Metastatic Breast Carcinoma in the Brain (tissue), 10 donors: ENCODE results near the genes VSIG4 and NALF2.

- PRO-cap, 10 experiments: no peak in any of the 10 experiments
Measured at GRCh38 chrX:65679534-65680213, 12.2 kb downstream of the MSN start.

DNA sequence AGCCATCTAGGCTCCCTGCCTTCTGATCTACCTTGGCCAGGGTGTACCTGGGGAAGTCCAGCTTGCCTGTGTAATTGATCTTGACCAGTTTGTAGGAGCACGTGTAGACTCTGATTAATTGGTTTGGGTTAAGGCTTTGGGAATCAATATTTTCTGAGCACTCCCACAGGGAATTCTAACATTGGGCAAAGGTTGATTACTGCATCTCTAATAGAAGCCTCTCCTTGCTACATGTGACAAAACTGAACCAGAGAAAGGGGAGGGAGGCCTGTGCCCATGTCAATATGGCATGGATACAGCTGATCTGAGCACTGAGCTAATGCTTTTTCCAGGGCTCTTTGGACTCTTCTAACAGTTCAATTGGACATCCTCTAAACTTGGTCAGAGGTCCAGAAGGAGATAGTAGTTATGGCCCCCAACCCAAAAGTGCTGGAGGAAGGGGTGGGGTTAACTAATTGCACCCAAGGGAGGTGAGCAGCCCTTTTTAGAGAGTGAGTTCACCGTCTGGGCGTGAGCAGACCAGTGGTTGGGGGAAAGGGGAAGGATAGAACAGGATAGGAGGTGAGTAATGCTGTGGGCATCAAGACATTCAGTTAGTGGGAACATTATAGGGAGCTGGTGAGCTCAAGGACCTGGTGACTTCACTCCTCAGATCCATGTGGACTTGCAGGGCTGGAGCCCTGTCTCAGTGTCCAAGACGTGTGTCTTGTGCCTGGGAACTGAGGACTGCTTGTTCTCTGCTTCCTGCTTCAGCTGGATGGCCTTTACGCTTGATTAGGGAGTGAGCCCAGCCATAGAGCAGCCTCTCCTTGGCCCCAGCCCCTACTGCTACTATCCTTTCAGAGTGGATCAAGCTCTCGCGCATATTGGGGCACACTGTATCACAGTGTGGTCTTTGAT is 22.8 kb downstream of the MSN start:
- PRO-cap, 10 experiments: no peak in any of the 10 experiments

DNA sequence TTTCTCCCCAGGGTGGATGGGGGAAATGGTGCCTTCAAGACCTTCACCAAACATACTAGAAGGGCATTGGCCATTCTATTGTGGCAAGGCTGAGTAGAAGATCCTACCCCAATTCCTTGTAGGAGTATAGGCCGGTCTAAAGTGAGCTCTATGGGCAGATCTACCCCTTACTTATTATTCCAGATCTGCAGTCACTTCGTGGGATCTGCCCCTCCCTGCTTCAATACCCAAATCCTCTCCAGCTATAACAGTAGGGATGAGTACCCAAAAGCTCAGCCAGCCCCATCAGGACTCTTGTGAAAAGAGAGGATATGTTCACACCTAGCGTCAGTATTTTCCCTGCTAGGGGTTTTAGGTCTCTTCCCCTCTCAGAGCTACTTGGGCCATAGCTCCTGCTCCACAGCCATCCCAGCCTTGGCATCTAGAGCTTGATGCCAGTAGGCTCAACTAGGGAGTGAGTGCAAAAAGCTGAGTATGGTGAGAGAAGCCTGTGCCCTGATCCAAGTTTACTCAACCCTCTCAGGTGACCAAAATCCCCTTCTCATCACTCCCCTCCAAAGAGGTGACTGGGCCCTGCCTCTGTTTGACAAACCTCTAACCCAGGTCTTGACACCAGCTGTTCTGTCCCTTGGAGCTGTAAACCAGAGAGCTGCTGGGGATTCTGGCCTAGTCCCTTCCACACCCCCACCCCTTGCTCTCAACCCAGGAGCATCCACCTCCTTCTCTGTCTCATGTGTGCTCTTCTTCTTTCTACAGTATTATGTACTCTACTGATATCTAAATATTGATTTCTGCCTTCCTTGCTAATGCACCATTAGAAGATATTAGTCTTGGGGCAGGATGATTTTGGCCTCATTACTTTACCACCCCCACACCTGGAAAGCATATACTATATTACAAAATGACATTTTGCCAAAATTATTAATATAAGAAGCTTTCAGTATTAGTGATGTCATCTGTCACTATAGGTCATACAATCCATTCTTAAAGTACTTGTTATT is 73.4 kb downstream of the MSN start:
- PRO-cap, 10 experiments: no peak in any of the 10 experiments

- PRO-cap, 10 experiments: no peak in any of the 10 experiments
Measured at GRCh38 chrX:66005050-66006291, 34.4 kb downstream of the VSIG4 start.

DNA sequence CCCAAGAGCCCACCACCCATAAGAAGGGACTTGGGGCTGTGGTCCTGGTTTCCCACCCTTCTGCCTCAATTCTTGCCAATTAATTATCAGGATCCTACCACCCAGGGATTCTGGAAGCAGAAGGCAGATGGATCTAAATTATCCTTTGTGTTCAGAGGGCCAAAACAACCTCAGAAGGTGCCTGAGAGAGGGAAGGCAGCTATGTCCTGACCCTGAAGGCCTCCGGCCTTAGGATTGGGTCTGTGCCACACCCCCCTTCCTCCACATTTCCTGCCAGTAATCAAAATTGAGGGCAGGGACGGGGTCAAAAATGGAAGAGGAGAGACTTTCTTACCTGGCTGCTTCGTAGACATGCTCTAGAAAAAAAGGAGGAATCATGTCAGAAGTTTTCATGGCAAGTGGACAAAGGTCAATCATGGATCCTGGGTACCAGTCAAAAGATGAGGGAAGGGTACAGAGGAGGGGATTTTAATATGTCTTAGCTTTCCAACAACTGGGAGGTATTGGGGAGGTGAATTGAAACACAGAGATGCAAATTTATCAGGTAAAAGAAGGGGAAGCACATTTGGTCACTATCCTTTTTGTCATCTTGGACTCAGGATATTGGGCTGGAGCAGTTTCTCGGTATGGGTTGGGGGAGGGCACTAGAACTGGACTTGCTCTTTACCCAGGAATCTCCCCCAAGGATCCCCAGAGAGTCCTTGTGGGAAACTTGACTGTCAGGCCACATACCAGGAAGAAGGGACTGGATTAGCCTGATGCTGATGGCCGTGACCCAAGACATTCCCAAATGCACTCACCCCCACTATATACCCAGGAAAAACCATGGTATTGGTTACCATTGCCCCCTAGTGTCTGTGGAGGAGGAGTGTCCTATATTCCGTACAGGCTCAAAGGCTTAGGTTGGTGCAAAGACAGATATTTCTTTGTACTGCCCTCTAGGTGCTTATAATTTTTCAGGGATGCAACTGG is 17.1 kb downstream of the VSIG4 start:
- PRO-cap, 10 experiments: no peak in any of the 10 experiments

DNA sequence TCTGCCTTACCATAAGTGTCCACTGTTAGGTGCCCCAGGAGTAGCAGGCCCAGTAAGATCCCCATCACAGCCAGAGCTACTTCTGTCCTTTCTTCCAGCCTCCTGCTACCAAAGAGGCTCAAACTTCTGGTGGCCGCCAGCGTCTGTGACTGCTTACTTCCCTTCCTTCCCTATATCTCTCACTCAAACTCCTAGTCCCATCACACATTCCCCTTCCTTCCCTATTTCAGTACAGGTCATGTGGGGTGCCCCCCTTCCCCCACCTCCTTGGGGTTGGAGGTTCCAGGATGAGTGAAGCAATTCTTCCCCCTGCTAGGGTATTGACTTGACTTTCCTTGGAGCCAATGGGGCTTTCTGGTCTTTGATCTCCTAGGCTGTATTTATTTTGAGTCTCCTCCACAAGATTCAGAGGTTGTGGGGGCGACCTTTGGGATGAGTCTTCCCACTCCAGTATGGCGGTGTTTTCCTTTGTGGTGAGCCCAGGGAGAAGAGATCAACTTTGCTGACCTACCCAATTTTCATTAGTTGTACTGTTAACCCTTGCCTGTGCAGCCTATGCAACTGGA is at the start of gene VSIG4:
VSIG4 (minus strand) TSS at position 147 of the 566 bp plus-strand sequence.
- PRO-cap, 10 experiments: peak in 5 of 10 experiments; most common minus-strand start position 147 of the sequence (in 5)

DNA sequence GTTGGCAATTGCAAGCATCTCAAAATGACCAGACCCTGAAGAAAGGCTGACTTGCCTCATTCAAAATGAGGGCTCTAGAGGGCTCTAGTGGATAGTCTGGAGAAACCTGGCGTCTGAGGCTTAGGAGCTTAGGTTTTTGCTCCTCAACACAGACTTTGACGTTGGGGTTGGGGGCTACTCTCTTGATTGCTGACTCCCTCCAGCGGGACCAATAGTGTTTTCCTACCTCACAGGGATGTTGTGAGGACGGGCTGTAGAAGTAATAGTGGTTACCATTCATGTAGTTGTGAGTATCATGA is 150.8 kb downstream of the AR start:
- PRO-cap, 10 experiments: peak in 1 of 10 experiments; most common plus-strand start position 154 of the sequence (in 1)

DNA sequence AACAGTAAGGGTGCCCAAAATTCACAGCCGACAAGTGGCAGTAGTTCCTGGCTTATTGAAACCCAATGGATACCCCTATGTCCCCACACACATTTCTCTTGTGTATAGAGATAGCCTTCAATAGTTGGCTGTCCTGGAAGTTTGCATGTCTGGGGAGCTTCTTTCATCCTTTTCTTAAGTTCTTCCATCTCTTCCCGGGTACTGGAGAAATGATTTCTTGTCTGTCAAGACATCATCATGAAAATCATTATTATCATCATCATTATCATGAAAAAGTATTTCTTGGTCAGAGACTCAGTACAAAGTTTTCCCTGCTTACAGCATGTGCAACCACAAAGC is 223.3 kb downstream of the OPHN1 start:
- PRO-cap, 10 experiments: no peak in any of the 10 experiments

DNA sequence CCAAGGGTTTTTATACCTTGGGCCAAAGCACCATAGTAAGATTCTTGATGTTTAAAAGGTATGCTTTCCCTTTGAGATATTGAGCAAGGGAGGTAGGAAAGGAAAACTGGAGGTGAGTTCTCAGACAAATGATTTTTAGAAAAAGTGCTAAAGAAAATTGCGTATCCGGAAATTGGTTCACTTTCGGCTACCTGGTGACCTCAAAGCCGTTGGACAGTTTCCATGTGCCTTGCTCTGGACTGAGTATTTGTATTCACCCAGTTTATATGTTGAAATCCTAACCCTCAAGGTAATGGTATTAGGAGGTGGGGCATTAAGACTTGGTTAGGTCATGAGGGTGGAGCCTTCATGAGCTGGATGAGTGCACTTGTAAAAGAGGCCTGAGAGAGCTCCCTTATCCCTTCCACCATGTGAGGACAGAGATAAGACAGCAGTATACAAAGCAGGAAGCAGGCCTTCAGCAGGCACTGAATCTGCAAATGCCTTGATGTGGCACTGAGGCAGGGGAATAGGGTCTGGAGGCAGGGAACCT is 5.2 kb upstream of the OPHN1 start:
- PRO-cap, 10 experiments: no peak in any of the 10 experiments

DNA sequence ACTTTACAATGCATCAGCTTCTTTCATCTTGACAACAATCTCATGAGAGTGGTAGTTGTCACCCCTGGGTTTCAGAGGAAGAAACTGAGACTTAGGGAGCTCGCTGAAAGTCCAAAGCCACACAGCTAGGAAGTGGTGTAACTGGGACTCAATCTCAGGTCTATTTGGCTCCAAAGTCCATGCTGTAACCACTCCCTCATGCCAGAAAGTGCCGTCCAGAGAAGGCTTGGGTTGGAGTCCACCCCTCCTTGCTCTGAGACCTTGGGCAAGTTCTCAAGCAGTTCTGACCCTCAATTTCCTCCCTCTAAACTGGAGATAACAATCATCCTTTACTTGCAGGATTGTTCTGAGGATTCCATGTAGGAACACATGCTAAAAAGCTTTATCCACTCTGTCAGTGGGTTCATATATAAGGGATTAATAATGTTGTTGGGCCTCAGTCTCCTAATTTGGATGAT is 40.6 kb downstream of the EFNB1 start:
- PRO-cap, 10 experiments: no peak in any of the 10 experiments

GRCh38 chrX:68895633-68895999 is 66.8 kb downstream of the EFNB1 start:
- PRO-cap, 10 experiments: no peak in any of the 10 experiments

- PRO-cap, 10 experiments: peak in 1 of 10 experiments; most common minus-strand start chrX:68912304 (in 1)
Measured at GRCh38 chrX:68912224-68912574, 83.4 kb downstream of the EFNB1 start.

GRCh38 chrX:69504284-69505464 is at the start of gene NALF2:
Gene NALF2 (plus strand): TSS chrX:69504326.
- PRO-cap, 10 experiments: peak in 10 of 10 experiments; most common plus-strand start chrX:69504433 (in 3)

DNA sequence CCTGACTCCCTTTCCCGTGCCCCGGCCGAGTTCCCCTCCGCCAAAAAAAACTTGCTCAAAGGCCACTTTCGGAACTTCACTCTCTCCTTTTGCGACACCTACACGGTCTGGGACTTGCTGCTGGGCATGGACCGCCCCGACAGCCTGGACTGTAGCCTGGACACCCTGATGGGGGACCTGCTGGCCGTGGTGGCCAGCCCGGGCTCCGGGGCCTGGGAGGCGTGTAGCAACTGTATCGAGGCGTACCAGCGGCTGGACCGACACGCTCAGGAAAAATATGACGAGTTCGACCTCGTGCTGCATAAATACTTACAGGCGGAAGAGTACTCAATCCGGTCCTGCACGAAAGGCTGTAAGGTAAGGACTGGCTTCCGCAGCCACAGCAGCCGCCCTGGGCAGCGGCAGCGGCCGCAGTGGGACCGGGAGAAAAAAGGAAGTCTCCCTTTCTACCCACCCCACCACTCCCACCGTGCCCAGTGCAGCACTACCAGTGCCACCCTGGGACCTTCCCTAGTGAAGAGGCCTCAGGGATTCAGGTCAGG is 1.7 kb downstream of the NALF2 start:
- PRO-cap, 10 experiments: peak in 1 of 10 experiments; most common minus-strand start position 279 of the sequence (in 1)

DNA sequence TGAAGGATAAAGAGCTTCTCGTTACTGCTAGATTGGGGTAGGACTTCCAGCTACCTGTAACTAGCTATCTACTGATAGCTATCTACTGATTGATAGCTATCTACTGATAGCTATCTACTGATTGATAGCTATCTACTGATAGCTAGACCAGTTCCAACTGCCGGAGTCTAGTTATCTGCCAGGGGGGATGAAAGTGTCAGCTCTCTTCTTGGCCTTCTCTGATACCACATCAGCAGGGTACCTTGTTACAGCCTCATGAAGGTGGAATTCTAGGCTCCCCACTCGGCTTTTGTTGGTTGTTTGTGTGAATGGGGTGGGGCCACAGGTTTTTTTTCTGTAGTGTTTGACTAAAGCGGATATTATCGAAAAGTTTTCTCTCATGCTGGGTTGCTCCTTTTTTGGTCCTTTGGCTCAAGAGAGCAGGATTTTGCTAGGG is 59.4 kb downstream of the AWAT2 start:
- PRO-cap, 10 experiments: no peak in any of the 10 experiments

- PRO-cap, 10 experiments: peak in 4 of 10 experiments; most common minus-strand start chrX:70453414 (in 4)
Measured at GRCh38 chrX:70453234-70453737, 8.7 kb downstream of the DLG3 start.

DNA sequence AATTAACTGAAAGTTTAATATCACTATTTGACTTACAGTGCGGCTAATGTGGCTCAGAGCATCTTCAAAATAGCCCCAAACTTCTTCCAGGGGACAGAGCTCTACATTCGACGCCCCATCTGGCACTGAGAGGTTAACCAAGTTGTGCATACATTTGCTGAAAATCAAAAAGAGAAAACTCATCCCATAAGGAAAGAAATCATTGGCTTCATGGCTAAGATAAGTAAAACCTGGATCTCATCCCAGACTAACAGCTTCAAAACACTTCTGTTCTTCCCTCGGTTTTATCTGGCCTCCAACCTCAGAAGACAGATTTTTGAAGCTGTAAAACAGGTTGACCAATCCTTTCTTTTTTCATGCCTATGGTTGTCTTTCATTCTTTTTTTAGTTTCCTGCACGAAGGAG is 107.5 kb downstream of the DLG3 start:
- PRO-cap, 10 experiments: no peak in any of the 10 experiments

DNA sequence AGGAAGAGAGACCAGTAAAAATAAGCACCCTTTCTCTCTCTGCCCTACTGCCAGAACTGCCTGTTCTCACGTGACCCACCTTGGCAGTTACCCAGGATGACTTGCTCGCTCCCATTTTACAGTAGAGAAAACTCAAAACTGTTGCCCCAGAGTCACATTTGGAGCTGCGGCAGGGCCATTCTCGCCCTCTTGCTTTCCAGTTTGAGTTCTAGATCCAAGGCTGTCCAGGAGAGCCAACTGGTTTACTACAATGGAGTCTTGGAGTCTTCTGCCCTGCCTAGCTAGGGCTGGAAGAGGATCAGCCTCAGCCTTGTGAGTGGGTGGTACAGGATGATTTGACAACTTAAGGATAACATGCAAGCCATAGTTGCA is 1.0 kb upstream of the NLGN3 start:
- PRO-cap, 10 experiments: no peak in any of the 10 experiments

DNA sequence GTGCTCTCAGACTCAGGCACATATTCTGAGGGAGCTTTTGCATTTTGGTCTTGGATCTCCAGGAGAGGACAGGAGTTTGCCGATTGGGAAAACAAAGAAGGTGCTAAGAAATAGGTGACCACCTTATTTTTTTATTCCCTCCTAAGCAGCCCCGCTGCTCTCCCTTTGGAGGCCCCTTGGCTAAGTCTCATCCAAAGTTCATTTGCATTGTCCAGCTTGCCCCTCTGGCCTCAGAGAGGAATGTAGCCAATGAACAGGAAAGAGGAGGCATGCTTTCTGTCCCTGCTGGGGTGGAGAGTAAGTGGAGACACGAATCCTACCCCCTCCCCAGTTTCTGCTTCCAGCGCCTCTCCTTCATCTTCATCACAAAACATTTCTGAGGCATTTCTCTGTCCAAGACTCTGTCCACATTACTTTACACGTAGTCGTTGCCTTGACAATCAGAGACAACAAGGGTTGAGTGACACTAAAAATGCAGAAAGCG is 38.7 kb downstream of the NLGN3 start:
- PRO-cap, 10 experiments: no peak in any of the 10 experiments

- PRO-cap, 10 experiments: peak in 1 of 10 experiments; most common plus-strand start chrX:71216661 (in 1); most common minus-strand start chrX:71216514 (in 1)
Measured at GRCh38 chrX:71216148-71217107, 6.6 kb upstream of the GJB1 start.